Skeletal muscle tissue (tissue), 7 donors: ENCODE data around the gene RBP2.

GRCh38 chr3:134487236-134487972 is 1.5 kb downstream of the CEP63 start:
- PRO-cap, 3 experiments: no peak in any of the 3 experiments
- RAMPAGE, long total RNA: no peak
- RRBS, 2 experiments: no CpG with 5 or more reads among the region's 6 CpGs

DNA sequence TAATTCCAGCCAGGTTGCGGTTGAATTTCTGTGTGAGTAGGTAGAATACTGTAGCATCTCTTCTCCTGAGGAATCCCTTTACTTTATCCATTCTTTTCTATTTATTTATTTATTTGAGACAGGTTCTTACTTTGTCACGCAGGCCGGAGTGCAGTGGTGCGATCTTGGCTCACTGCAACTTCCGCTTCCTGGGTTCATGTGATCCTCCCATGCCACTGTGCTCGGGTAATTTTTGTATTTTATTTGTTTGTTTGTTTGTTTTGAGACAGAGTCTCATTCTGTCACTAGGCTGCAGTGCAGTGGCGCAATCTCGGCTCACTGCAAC is 58.9 kb downstream of the CEP63 start:
- PRO-cap, 3 experiments: no peak in any of the 3 experiments
- RAMPAGE, long total RNA: no peak
- RRBS, 2 experiments: no CpG with 5 or more reads among the region's 8 CpGs

DNA sequence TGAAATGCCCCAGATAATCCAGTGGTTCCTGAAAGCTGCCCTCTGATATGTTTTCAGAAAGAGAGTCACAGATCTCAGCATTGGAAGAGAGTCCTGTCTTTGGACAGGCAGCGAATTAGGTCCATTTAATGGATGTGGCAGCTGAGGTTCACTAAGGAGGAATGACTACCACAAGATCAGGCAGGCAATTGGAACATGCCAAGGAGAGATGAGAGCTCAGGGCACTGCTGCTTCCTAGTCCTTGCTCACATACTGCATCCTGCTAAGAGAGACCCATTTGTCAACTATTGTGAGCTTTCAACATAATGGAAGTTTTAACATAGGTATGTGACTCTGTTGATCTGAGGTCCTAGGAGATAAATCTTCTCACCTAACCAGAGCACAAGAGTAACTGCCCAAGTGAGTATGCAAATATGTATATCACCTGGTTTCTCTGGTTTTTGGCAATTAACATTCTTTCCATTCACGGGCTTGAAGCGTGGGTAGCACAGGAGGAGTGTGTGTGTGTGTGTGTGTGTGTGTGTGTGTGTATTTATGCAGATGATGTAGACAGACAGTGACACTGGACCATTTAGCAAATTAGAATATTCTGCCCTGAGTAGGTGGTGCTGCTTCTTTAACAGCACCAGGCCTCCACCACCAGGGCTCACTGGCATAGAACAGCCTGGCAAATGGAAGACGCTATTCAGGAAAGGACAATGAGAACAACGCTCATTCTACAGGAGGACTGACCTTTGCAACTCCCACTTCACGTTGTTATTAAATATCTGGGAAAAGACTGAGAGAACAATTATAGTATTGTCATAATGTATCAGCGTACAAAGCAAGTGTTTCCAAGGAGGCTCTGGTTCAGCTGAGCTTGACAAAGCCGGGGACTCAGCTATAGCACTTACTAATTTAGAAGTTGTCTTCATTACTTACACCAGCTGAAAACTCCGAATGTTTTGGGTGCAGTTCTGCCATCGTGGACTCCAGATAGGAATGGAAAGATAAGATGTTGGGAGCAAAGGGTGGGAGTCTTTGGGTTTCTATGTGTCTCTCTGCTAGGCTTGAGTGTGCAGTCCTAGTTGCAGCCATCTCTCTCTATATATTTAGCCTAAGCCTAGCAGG is 15.1 kb downstream of the EPHB1 start:
- PRO-cap, 3 experiments: no peak in any of the 3 experiments
- RAMPAGE, long total RNA: no peak
- RRBS, 2 experiments: no CpG with 5 or more reads among the region's 10 CpGs

- PRO-cap, 3 experiments: peak in 3 of 3 experiments; most common minus-strand start chr3:135965535 (in 2)
- RAMPAGE, long total RNA: no peak
- RRBS, 2 experiments: no CpG with 5 or more reads among the region's 23 CpGs
Measured at GRCh38 chr3:135965298-135965603, 277 bp upstream of the PPP2R3A start.

DNA sequence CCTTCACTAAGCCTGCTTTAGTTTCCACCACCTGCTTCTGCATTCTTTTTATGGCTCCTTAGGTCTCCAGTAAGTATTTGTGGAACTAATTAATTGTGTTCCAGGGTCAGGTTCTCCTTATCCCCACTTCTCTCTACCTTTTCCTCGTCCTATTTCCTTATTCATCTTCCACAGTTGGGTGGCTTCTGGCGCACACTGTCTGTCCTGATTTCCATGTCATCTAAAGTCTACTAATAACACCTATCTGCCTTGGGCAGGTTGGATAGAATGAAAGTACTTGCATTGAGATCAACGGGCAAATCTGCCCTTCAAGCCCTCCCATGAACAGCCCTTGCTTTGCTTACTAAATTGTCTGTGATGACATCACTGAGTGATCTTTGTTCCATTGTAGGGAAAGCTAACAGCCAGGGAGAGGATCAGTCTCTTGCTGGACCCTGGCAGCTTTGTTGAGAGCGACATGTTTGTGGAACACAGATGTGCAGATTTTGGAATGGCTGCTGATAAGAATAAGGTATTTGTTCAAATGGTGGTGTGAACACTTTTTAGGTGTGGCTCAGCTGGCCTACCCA is 5.4 kb downstream of the PCCB start:
- PRO-cap, 3 experiments: no peak in any of the 3 experiments
- RAMPAGE, long total RNA: no peak
- RRBS, 2 experiments: no CpG with 5 or more reads among the region's 4 CpGs

GRCh38 chr3:136883457-136884256 is 21.6 kb downstream of the NCK1 start:
- PRO-cap, 3 experiments: no peak in any of the 3 experiments
- RAMPAGE, long total RNA: no peak
- RRBS, 2 experiments: no CpG with 5 or more reads among the region's 5 CpGs

GRCh38 chr3:136969425-136969907 is 11.7 kb downstream of the IL20RB start:
- PRO-cap, 3 experiments: no peak in any of the 3 experiments
- RAMPAGE, long total RNA: no peak
- RRBS, 2 experiments: no CpG with 5 or more reads among the region's 21 CpGs

DNA sequence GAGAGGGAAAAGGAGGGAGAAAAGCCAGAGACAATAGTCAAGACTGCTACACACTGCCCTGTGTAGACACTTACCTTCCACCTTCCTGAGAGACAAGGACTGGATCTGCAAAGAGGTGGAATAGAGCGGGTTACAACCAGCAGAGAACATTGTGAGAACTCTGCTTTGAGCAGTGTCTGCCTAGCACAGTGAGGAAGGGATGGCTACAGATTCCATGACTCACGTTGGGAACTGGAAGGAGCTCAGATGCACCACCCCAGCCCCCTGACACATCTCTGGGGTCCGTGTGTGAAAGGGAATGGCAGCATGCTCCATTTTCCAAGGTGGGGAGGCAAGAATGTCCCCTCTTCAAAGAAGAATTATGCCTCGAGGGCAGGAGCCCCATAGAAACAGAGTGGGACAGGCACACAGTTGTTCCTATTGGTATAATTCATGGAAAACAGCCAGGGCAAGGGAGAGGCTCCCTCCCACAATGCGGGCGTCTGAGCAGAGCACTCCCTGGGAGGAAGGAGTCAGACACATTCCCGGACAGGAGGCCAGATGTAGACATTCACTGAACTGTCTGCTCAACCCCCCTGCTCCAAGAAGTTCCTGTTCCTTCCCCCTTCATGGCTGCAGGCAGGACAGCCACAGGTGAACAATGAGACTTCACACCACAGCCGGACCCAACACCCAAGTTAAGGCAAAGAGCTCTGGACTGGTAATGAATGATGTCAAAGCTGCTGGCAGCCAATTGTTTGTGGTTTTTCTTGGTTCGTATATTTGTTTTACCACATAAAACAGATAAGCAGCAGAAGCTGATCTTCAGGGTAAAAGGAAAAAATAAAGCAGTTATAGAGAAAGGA is 33.5 kb downstream of the DZIP1L start:
- PRO-cap, 3 experiments: no peak in any of the 3 experiments
- RAMPAGE, long total RNA: no peak
- RRBS, 2 experiments: 18% methylated on average over 2 of the region's 9 CpGs; no CpG with 5 or more reads in 1 of the 2 experiments

DNA sequence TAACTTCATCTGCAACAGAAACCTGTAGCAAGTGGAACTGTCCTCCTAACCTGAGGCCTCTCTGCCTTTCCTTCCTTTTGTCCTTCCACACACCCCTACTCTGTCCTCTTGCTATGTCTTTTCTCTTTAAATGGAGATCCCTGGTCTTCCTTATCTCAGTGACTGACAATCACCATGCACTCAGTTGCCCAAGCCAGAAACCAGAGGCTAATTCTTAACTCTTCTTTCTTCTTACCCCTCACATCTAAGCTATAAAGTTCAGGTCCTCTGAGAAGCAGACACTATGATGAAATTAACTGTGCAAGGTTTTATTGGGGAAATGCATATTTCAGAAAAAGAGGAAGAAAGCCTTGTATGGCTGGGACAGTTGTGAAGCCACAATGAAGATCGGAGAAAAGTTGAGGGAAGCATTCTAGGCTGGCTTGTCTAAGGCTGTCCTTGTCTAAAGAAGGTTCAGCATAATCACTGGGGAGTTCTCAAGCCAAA is 4.7 kb upstream of the A4GNT start:
- PRO-cap, 3 experiments: no peak in any of the 3 experiments
- RAMPAGE, long total RNA: no peak
- RRBS, 2 experiments: no CpG with 5 or more reads among the region's 1 CpG

DNA sequence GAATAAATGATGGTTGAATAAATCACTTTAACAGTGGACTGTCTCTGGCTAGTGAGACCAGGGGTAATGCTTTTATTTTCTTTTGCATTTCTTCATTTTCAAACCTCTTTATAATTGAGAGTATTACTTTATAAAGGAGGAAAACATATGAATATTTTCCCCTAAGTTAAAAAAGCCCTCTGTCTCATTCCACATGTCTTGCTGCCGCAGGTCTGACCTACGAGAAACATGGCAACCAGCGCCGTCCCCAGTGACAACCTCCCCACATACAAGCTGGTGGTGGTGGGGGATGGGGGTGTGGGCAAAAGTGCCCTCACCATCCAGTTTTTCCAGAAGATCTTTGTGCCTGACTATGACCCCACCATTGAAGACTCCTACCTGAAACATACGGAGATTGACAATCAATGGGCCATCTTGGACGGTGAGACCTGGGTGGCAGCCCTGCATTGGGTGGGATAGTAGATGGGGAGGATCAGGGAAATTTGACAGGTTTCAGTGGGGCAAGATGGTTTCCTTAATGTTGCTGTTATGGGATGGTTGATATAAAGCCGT is 24.4 kb downstream of the MRAS start:
- PRO-cap, 3 experiments: no peak in any of the 3 experiments
- RAMPAGE, long total RNA: no peak
- RRBS, 2 experiments: no CpG with 5 or more reads among the region's 7 CpGs

- PRO-cap, 3 experiments: no peak in any of the 3 experiments
- RAMPAGE, long total RNA: no peak
- RRBS, 2 experiments: no CpG with 5 or more reads among the region's 4 CpGs
Measured at GRCh38 chr3:138725630-138726370, 108.9 kb downstream of the PIK3CB start.

GRCh38 chr3:138755612-138756386 is 78.9 kb downstream of the PIK3CB start:
- PRO-cap, 3 experiments: no peak in any of the 3 experiments
- RAMPAGE, long total RNA: no peak
- RRBS, 2 experiments: no CpG with 5 or more reads among the region's 1 CpG

DNA sequence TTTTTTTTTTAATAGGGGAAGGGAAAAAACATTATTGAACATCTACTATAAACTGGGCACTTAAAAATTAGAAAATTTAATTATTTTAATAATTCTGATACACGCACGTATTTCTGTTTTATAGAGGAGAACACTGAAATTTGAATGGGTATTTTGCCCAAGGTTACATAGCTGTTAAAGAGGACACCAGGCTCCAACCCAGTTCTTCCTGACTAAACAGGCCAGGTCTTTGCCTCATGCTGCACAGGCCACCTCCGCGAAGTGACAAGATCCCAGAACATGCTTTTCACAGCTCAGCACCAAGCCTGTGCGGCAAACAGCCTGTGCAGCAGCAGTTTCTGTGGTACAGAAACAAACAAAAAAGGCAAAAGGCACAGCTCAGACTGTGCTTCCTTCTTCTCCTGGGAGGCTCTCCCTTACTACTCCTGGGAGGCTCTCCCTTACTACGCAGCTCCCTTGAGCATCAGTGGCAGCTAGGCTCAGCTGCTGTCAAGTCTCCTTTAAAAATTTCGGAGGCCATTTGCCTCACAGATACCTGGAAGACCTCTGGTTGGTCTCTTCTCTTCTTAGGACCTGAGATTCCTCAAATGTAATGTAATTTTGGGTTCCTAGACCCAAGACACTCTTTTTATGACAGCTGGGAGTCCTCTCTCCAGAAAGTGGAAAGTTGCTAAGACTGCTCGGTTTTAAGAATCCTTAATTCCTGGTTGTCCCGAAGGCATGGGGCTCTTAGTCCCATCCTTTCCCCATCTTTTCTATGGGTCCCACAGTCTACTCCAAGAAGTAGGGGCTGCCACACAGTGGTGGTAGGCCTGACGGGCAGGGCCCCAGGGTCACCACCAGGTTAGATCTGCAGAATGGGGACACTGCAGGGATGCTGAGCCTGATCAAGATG is 6.3 kb downstream of the FOXL2 start:
- PRO-cap, 3 experiments: no peak in any of the 3 experiments
- RAMPAGE, long total RNA: no peak
- RRBS, 2 experiments: no CpG with 5 or more reads among the region's 10 CpGs

DNA sequence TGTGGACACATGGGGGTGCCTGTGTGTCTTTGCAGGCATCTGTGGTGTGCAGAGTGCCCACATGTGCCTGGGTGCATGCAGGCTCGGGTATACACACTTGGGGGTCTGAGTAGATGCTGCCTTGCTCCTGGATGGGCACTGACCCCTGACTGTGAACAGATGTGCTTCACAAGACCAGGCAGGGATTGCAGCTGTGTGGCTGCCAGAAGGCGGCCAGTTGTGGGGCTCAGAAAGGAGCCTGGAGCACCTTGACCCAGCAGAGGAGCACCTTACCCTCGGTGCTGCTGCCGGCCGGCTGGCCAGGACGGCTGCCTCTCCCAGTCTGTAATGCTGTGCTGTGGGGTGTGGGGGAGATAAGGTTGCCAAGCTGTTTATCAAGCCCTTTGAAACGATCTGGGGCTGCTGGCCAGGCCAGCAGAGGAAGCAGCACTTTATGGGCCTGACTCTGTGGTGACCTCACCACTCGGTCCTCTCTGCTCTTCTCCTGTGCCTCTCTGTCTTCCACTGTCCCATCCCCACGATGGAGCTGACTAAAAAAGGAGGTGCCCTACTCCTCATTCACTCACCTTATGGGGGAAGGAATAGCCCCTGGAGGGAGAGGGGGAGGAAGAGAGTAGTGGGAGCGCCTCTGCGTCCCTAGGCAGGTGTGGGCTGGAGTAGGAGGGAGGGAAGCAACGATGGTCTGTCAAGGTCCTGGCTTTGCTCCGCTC is 55.4 kb upstream of the MRPS22 start:
- PRO-cap, 3 experiments: no peak in any of the 3 experiments
- RAMPAGE, long total RNA: no peak
- RRBS, 2 experiments: no CpG with 5 or more reads among the region's 13 CpGs

DNA sequence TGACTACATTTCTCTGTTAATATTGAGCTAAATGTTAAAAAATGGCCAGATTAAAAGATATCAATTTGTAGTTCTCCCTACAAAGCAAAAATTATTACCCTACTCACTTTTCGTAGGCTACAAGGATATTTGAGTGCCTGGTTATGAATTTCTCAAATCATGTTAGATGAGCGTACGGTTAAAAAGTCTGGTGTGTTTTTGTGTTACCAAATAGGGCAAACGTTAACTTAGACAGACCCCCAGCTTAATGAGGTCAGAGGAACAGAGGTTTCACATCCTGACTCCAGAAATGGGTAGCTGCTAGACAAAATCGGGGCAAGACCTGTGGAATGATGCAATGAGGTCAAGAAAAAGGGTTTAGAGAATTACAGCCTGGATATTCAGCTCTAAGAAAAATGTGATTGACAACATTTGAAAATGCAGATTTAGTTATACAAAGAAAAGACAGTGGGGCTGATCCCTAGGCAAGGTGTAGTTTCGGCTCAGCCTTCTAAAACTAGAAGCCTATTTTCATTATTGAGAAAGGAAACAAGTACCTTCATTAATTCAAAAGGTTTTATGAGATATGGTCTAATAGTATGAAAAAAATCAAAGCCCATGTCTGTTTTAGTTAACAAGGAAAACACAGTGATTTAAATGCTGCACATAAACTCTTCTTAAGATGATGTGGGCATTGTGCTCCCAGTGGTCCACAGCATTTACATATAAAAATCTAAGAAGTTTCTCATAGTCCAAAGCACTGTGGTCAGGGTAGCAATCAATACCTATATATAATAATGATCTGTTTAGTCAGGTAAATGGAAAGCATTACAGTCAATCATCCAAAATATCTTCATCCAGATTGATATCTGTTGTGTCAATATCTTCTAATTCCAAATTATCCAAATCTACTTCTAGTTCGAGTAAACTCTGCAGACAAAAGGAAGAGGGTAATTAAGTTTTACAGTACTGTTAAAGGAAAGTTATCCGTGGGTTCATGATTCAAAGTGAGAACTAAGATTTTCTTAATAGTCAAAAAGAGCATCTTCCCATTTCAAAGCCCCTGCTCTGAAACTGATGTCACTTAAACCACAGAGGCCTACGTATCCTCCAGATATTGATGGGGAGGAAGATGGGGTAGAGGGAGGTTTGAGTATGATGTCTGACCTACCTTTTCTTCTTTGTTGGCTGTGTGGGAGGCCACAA is 13.6 kb downstream of the MRPS22 start:
- PRO-cap, 3 experiments: no peak in any of the 3 experiments
- RAMPAGE, long total RNA: no peak
- RRBS, 2 experiments: no CpG with 5 or more reads among the region's 9 CpGs

- PRO-cap, 3 experiments: no peak in any of the 3 experiments
- RAMPAGE, long total RNA: no peak
- RRBS, 2 experiments: no CpG with 5 or more reads among the region's 3 CpGs
Measured at GRCh38 chr3:139360915-139361586, 17.2 kb downstream of the MRPS22 start.

DNA sequence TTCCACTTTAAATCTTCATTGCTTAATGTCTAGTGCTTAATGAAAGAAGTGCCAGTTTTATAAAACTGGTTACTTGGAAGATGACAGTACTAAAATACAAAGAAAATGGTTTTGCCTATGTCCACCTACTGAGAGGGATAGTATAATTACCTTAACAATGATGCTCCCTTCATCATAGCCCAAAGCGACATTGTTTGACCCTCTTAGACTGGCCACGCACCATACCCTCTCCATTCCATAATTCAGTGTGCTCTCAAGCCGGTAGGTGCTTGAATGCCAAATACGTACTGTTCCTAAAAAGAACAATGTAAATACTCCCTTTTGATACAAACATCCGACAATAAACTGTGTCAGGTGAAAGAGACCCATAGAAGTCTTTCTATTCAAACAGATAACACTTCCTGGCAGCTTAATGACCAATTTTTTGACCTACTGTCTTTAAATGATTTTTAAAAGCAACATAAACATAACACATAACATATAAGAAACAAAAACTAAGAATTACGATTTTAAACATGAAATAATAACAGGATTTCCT is 15.9 kb downstream of the COPB2 start:
- PRO-cap, 3 experiments: no peak in any of the 3 experiments
- RAMPAGE, long total RNA: no peak
- RRBS, 2 experiments: no CpG with 5 or more reads among the region's 6 CpGs

- PRO-cap, 3 experiments: no peak in any of the 3 experiments
- RAMPAGE, long total RNA: no peak
- RRBS, 2 experiments: no CpG with 5 or more reads among the region's 4 CpGs
Measured at GRCh38 chr3:139476398-139476756, at the start of gene RBP2. TSS of gene RBP2 (minus strand) at chr3:139476516.

- PRO-cap, 3 experiments: no peak in any of the 3 experiments
- RAMPAGE, long total RNA: no peak
- RRBS, 2 experiments: no CpG with 5 or more reads among the region's 4 CpGs
Measured at GRCh38 chr3:139538381-139538721, 1.2 kb downstream of the RBP1 start.

GRCh38 chr3:139541214-139542138 is 1.9 kb upstream of the RBP1 start:
- PRO-cap, 3 experiments: no peak in any of the 3 experiments
- RAMPAGE, long total RNA: no peak
- RRBS, 2 experiments: no CpG with 5 or more reads among the region's 7 CpGs